Cardiac fibroblast (primary cell): ENCODE results near the genes ARHGAP42 and MMP7.

DNA sequence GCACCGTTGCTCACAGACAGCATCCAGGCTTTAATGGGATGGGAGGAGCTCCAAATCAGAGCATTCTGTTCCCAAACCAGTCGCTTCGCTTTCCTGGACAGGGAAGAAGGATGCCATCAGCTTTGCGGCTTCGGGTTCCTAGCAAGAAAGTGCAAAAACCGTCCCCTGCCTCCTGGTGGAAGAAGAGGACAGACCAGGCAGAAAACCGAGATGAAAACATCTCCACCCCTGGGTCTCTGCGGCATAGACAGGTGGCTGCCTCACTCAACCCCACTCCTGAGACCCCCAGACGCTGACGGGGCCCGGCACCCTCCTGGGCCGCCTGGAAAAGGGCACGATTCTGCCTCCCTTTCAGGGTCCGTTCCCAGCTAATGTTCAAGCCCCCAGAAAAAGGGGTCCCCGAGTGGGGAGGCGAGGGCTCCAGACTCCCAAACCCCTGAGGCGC is 705 bp downstream of the FAM76B start:
- RRBS = no CpG with 5 or more reads among the region's 17 CpGs

DNA sequence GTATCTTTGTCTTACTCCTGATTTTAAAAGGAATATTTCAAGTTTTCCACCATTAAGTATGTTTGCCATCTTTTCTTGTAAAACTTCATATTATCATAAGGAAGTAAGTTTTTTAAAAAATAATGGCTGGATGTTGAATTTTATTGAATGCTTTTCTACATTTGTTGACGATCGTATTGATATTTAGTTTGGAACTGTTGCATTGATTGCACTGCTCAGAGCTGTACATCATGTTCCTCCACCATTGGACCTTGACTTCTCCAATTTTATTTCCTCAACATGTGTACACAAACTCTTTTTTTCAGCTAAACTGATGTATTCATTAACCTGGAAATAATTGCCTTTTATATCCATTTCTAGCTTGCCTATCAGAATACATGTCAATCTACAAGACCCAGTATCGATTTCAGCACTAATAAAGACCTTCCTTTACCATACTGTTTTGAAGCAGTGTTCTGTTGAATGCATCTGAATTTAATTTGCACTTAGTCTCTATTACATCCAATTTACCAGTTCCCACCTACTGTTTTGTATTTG is 5.3 kb downstream of the CEP57 start:
- RRBS = no CpG with 5 or more reads among the region's 3 CpGs

- RRBS = no CpG with 5 or more reads among the region's 9 CpGs
Observed at GRCh38 chr11:96221578-96222565, 121.1 kb downstream of the MAML2 start.

DNA sequence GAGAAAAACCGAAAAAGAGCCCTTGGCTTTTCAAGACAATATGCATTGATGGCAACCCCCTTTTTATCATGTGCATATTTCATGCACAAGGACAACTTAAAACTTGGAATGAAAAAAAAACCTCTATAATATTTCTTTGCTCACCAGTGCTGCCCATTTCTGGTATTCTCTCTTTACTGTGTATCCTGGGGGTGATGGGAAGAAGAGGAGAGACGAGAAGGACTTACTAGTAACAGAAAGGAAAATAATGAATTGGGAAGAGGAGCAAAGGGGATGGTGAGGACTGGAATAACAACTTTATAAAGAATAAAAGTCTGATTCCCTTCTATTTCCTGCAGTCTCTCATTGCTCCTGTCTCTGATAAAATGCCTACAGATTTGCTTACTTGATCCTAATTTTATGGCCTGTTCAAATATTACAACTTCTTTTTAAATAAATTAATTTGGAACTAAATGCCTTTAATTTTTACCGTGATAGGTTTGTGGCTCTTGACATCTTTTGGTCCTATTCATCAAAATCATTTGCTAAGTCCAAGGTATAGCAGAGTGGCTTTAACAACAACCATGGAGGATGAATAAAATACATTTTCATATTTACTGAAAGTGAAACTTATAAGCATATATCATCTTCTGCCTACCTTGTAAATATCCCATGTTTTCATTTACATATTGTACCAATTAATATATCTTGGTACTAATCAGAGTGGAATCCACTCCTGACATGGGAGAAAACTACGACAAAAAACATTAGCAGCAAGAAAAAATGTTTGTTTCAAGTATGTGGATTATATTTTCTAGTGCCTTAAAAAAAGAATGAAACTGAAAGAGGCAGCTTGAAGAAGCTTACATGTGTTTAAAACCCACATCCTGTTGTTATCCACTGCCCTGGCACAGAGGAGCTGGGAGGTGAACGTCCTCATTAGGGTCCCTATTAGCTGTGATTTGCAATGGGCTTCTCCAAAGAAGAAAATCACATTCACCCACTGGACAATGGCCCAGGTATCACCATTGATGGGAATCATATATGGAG is 85.1 kb downstream of the MAML2 start:
- RRBS = no CpG with 5 or more reads among the region's 5 CpGs

GRCh38 chr11:96317615-96318664 is 25.1 kb downstream of the MAML2 start:
- RRBS = no CpG with 5 or more reads among the region's 5 CpGs

DNA sequence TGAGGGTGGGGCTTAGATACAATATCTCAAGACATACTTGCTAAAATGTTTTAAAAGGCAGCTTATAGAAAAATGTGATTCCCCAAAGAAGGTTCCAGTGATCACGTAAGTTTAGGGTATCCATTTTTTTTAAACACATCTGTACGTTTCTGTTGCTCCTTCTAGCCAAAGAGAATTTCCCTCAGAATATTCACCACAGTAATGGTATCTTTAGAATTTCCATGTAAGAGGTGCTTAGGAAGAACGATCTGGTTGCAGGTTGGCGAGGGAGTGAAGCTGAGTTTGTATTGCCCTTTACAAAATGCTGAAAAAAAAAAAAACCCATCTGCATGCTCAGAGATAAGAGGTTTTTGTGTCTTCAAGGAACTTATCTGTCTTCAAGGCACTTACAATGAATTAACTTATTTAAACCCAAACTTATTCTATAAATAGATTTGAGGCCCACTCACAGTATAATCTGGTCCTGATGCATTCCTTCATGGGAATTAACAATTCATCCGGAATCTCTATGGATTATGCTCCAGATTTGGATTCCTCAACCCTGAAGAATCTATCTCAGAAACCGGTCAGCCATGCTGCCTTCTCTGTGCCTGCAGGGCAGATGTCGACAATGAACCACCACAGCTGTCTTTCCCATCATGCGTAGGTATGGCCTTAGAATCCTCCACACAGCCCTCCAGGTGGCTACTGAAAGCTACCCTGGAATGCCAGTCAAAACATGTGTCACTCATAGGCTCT is 19.6 kb downstream of the MAML2 start:
- RRBS = 42% methylated on average over 1 of the region's 8 CpGs

DNA sequence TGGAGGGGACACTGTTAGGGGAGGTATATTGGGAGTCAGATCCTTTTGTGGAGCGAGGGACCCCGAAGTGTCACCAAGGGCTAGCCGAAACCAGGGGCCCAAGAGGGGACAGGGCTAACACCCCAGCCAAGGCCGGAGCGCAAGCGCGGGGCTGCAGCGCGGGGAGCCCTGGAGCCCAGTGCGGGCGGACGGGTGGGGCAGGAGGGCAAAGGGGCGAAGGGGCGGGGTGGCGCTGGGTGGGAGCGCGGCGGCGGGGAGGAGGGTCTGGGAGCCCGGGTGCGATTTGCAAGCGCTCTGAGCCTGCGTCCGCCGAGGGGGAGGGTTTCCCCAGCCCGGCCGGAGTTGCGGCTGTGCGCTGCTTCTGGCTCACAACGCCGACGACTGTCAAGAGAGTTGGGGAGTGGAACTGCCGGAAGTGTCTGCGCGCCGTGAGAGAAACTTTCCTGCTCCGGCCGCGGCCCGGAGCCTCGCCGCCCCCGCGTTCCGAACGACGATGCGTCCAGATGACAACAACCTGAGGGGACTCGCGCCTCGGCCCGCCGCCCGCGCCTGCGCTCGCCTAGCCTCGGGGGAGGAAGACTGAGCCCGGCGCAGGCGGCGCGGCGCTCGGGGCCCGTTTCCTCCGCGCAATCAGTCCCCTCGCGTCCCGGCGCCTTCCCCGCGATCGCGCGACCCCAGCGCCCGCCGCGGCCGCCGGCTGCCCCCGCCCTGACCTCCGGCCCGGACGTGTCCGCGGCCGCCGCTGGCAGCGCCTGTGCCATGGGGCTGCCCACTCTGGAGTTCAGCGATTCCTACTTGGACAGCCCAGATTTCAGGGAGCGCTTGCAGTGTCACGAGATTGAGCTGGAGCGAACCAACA is at the start of gene ARHGAP42:
TSS of gene ARHGAP42 (plus strand) at position 369 of the 859 bp plus-strand sequence.
- RRBS = 2% methylated on average over 41 of the region's 96 CpGs

GRCh38 chr11:100727351-100727778 is 40.3 kb downstream of the ARHGAP42 start:
- RRBS = no CpG with 5 or more reads among the region's 8 CpGs

- RRBS = no CpG with 5 or more reads among the region's 4 CpGs
Observed at GRCh38 chr11:100930112-100930579, 199.5 kb downstream of the PGR start.

- RRBS = no CpG with 5 or more reads among the region's 5 CpGs
Observed at GRCh38 chr11:101122910-101123635, 6.5 kb downstream of the PGR start.

GRCh38 chr11:101125723-101126331 is 3.8 kb downstream of the PGR start:
- RRBS = no CpG with 5 or more reads among the region's 3 CpGs

DNA sequence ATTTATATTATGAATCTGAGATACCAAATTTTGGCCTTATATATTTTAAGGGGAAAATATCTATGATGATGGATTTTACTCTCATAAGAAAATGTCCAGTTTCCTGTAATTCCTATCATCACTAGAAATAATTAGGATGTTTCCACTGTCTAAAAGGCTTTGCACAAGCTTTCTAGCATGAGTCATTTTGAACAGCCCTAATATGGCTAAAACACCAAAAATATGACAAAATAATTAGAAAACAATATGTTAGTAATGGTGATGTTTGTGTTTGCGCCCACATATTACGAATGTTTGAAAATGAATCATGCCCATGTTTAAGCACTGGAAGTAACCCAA is 96.1 kb downstream of the TRPC6 start:
- RRBS = no CpG with 5 or more reads among the region's 2 CpGs

DNA sequence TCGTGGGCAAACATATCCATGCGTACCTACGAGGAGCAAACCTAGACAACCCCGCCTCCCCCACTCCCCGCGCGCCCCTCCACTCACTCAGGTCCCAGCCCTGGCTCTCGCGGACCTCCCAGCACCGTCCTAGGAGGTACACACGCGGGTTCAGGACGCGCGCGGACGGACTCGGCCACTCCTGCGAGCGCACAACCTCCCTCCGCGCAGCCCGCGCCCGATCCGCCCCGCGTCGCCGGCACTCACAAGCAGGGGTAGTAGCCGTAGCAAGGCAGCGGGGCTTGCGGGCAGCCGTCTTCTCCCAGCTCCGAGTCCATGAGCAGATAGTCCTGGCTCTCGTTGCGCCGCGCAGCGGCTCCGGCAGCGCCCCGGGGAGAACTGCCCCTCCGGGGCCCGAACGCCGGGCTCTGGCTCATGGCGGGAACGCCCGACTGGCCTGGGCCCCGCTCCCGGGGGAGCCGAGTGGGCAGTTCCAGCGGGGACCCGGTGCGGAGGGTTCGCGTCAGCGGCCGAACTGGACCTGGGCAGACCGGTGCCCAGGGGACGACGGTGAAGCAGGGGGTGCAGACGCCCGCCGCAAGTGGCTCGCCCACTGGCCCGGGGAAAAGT is 615 bp downstream of the TRPC6 start:
- RRBS = 2% methylated on average over 20 of the region's 68 CpGs

GRCh38 chr11:102174442-102175029 is 64.3 kb downstream of the YAP1 start:
- RRBS = no CpG with 5 or more reads among the region's 8 CpGs

DNA sequence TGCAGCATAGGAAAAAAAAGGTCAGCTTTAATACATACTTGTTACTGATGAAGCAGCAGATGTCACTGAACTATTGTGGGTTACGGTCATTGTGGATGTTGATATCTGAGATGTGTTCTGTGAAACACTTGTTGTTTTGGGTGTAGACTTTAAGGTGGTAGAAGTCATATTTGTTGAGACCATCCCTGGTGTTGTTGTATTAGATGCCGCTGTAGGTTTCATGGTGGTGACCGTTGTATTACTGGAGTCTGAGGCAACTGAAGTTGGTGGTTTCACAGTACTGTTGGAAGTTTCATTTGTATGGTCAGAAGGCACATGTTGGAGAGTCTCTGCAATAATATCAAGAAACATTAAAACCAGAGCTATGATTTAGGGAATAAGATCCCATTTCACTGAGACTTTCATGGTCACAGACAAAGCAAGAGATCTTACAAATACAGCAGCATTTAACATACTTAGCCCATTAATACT is 50.7 kb downstream of the TMEM123 start:
- RRBS = no CpG with 5 or more reads among the region's 3 CpGs

- RRBS = no CpG with 5 or more reads among the region's 4 CpGs
Observed at GRCh38 chr11:102458419-102458940, 5.9 kb upstream of the TMEM123 start.

GRCh38 chr11:102530354-102530965 is at the start of gene MMP7:
Gene MMP7 (minus strand): TSS chr11:102530747.
- RRBS = no CpG with 5 or more reads among the region's 10 CpGs

- RRBS = 80% methylated on average over 4 of the region's 5 CpGs
Observed at GRCh38 chr11:102792583-102792860, 5.4 kb downstream of the MMP1 start.

DNA sequence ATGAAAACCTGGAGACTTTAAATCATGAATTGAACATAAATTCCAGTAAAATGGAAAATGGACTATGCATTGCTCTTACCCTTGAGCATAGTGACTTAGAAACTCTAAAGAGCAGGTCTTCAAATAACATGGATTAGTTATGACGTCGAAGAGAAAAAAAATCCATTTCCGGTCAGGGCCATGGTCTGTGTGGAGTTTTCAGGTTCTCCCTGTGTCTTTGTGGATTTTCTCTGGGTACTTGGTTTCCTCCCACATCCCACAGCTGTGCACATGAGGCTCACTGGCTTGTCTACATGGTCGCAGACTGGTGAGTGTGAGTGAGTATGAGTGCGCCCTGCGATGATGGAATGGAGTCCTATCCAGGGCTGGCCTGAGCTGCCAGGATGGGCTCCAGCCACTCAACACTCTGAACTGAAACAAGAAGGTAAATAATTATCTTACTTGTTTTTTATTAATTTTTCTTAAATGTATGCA is 10.9 kb downstream of the MMP3 start:
- RRBS = no CpG with 5 or more reads among the region's 6 CpGs